Astrocyte (in vitro differentiated cells and primary cell): ENCODE data around the gene BTNL9.

DNA sequence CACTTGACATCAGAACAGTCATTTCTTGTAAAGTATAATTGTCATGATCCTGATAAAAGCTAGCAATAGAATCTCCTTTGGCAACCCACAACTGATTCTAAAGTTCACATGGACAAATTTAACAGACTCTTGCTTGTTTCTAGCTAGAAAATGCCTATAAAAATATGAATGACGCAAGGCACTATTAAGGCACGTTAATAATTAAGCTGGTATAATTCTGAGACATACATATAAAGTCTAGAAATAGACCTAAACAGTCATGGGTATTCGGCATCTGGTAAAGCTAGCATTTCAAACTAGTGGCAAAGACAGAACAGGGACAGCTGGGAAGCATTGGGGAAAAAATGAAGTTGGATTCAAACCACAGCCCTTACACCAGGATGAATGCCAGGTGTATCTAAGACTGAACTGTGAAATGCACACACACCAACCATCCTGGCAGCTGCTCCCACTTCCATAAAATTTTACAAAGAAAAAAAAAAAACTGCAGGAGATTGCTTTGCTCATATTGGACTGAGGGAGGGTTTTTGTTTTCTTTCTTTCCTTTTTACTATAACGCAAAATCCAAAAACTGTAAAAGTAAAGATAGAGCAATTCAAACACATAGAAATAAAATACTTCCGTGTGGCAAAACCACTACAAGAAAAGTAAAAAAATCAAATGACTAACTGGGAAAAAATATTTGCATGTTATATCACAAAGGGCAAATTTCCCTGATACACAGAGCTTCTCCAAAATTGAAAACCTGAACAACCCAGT lies 5.3 kb upstream of the ZFP62 start:
- PRO-cap, result no peak
- RRBS, 2 experiments, result no CpG with 5 or more reads among the region's 5 CpGs

- PRO-cap, result no peak
- RRBS, 2 experiments, result 100% methylated on average over 2 of the region's 8 CpGs; no CpG with 5 or more reads in 1 of the 2 experiments
Measured at GRCh38 chr5:181037169-181037584, 2.9 kb upstream of the BTNL9 start.

GRCh38 chr5:181039780-181040837 lies at the start of gene BTNL9:
BTNL9 (plus strand) TSS chr5:181040266.
- PRO-cap, result no peak
- RRBS, 2 experiments, result no CpG with 5 or more reads among the region's 25 CpGs

- PRO-cap, result no peak
- RRBS, 2 experiments, result no CpG with 5 or more reads among the region's 13 CpGs
Measured at GRCh38 chr5:181098199-181098573, 32.8 kb downstream of the OR2V1 start.

- PRO-cap, result bidirectional peak, plus-strand start at chr5:181222300, minus-strand start at chr5:181222057; bidirectional peak, plus-strand start at chr5:181222500, minus-strand start at chr5:181222473
- RRBS, 2 experiments, result 1 to 6% methylated on average over 3 to 4 of the region's 66 CpGs
Measured at GRCh38 chr5:181221786-181222915, 930 bp upstream of the TRIM41 start.

DNA sequence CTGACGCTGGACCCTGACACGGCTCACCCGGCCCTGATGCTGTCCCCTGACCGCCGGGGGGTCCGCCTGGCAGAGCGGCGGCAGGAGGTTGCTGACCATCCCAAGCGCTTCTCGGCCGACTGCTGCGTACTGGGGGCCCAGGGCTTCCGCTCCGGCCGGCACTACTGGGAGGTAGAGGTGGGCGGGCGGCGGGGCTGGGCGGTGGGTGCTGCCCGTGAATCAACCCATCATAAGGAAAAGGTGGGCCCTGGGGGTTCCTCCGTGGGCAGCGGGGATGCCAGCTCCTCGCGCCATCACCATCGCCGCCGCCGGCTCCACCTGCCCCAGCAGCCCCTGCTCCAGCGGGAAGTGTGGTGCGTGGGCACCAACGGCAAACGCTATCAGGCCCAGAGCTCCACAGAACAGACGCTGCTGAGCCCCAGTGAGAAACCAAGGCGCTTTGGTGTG lies 9.5 kb downstream of the RACK1 start:
- PRO-cap, result no peak
- RRBS, 2 experiments, result 92 to 94% methylated on average over 3 to 7 of the region's 34 CpGs

- PRO-cap, result bidirectional peak, plus-strand start at chr5:181244430, minus-strand start at chr5:181244209
- RRBS, 2 experiments, result no CpG with 5 or more reads among the region's 12 CpGs
Measured at GRCh38 chr5:181244066-181244322, 288 bp upstream of the RACK1 start.

DNA sequence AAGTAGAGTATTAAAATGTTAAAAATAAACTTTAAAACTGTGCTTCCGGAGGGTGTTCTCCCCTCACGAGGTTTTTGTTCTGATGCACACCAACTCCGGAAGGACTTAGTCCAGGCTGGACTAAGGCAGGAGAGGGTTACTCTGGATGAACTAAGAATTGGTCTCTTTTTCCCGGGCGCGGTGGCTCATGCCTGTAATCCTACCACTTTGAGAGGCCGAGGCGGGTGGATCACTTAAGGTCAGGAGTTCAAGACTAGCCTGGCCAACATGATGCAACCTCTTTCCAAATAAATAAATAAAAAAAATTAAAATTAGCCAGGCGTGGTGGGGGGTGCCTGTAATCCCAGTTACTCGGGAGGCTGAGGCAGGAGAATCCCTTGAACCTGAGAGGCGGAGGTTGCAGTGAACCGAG lies 623 bp upstream of the RACK1 start:
- PRO-cap, result bidirectional peak, plus-strand start at position 108 of the sequence, minus-strand start outside the sequence
- RRBS, 2 experiments, result 5 to 8% methylated on average over 4 of the region's 12 CpGs